Hematopoietic multipotent progenitor cell (in vitro differentiated cells): ENCODE data around the genes PTHLH, TSPAN11 and DDX11.

GRCh38 chr12:27970696-27971871, 1.4 kb downstream of the PTHLH start:
- CAGE, long polyA plus RNA: no peak

GRCh38 chr12:27972559-27973213, at the start of gene PTHLH:
TSS of gene PTHLH (minus strand) at chr12:27972733.
- CAGE, long polyA plus RNA: no peak

DNA sequence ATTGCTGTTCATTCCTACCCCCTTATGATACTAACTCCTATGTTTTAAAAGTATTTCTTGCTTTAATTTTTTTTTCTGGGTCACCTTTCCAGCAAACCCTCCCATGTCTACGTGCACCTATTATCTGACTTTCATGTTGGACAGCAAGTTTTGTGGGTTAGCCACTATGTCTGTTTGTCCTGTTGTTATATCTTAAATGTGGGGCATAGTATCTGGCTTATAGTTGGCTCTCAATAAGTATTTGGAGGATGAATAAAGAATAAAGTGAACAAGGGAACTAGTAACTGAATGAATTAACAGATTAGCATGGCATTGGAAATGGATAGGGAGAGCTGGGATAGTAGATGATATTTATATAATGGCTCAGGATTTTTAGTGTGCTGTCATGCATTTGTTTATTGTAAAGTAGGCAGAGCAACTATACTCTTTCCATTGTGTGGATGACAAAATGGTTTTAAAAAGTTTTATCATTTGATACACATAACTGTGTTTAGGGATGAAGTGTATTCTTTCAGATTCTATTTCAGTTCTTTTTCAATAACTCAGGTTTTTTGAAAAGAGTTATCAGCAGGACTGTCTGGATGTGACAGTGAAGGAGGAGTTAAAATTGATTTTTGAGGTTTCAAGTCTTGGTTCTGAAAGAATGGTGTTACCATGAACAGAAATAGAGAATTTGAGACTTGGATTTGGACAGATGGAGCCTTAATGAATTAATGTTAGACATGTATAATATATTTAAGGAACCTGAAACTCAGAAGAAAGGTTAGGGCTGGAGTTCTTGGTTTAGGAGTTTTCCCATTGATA, 70.5 kb downstream of the CCDC91 start:
- CAGE, long polyA plus RNA: no peak

- CAGE, long polyA plus RNA: no peak
Measured at GRCh38 chr12:28391122-28391670, 200.9 kb downstream of the CCDC91 start.

GRCh38 chr12:28450082-28450638, 259.9 kb downstream of the CCDC91 start:
- CAGE, long polyA plus RNA: no peak

- CAGE, long polyA plus RNA: no peak
Measured at GRCh38 chr12:28543322-28543830, 353.1 kb downstream of the CCDC91 start.

GRCh38 chr12:29209406-29209821, 60.3 kb downstream of the FAR2 start:
- CAGE, long polyA plus RNA: no peak

- CAGE, long polyA plus RNA: no peak
Measured at GRCh38 chr12:29230175-29230781, 81.2 kb downstream of the FAR2 start.

DNA sequence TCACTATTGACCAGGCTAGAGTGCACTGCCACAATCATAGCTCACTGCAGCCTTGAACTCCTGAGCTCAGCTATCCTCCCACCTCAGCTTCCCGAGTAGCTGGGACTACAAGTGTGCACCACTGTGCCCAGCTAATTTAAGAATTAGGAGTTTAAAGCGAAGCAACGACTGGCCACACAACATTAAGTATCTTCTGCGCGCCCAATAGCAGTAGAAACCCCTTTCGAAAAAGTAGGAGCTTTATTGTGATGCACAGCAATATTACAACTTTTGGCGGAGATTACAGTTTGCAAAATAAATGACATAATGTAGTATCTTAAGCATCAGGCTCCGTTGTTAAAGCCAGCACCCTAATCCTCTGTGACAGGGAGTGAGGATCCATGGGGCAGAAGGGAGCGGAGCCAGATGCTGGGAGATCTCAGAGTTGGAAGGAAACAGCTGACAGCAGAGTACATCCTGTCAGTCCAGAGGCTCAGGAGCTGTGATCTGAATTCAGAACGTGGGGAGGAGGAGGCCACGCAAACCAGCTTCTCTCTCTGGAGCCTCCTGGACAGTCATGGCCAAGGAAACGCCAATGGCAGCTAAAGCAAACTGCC, 55.8 kb downstream of the TMTC1 start:
- CAGE, long polyA plus RNA: no peak

DNA sequence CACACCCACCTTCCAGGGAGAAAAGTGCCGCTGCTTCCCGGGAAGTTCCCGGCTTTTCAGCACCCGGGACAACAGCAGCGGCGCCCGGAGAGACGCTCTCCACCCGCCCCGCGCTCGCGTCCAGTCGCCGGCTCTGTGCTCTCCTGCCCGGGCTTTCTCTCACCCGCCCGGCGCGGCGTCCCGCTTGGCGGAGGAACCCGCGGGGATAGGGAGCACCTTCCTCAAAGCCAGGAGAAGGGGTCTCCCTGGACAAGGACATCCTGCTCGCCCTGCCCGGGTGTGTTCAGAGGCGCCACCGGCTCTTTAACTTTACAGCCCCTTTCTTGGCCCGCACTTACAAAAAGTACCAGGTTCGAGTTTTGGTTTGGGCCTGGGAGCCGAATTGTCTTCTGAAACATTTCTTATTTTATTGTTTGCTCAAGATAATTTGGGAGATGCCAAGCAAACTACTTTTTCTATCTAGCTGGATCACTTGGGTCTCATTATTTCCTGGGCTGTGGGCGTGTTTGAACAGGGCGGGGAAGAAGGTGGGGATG, 625 bp upstream of the TMTC1 start:
- CAGE, long polyA plus RNA: no peak

DNA sequence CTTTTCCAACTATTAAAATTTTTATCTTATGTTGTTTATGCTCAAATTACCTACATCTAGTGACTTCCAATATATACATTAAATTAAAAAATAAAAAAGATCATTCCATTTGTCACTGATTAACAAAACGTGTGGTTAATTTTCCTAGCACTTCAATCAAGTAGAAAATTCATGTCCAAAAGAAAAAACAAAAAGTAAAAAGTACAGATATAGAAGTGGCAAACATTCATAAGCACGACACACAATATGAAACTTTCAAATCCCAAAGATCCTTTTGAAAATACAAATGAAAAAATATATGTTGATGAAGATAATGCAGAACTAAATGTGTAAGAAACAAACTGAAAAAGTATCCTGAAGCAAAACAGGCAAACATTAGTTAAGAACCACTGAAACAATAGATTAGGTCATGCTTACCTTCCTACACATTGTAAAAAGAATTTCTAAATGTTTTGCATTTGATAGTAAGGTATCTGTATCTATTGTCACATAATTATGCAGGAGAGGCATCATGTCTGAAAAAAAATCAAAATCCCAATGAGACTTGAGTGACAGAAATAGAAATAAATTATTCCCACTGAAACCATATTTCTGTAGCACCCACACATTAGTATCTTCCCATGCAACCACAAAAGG, 43.8 kb downstream of the IPO8 start:
- CAGE, long polyA plus RNA: no peak

GRCh38 chr12:30795528-30795819, 40.7 kb upstream of the CAPRIN2 start:
- CAGE, long polyA plus RNA: no peak

DNA sequence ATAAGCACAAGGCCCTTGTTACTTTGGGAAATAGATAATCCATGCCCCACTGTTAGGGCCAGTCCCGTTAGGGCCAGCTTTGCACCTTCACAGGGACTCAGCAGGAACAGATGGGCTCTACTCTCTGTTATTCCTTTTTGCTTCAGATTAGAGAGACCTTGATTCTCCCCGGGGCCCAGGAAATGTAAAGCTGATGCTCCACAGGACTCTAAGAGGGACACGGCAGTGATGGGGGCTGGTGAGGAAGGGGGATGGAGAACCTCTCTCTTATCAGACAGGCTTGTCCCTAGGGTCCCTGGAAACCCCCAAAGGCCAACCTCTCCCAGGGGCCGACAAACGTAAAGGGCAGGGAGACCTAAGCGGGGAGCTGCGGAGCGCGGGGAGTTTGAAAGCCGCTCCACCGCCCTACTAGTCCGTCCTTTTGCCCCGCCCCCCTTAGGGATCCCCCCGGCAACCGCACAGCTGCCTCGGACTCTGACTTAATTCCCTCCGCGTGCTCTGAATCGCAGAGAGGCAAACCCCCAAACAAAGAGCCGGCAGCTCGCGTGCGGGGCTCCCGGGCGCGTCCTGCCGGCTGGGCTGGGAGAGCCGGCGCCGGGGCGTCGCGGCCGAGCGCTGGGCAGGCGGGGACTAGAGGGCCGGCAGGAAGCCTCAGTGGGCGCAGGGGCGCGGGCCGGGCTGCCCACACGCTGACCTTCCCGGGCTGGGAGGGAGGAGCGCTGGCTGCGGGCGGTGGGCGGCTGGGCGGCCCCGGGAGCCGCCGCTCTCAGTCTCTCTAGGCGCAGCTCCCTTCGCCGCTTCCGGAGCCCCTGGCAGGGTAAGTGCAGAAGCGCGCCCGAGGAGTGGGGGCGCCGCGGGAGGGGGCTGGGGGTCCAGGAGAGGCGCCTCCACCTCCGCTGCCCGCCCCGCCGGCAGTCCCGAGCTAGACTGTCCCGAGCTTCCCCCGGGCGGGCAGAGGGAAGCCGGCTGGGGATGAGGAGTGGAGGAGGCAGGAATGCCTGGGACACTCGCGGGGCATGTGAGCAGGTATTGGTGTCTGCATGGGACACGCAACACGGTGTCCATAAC, at the start of gene TSPAN11:
Gene TSPAN11 (plus strand): TSS at position 769 of the 1,068 bp plus-strand sequence.
- CAGE, long polyA plus RNA: no peak

GRCh38 chr12:31073448-31074610, at the start of gene DDX11:
TSS of gene DDX11 (plus strand) at chr12:31073860.
- CAGE, long polyA plus RNA: start-site peak on the plus strand at chr12:31073852-31073895, 1,329 reads

DNA sequence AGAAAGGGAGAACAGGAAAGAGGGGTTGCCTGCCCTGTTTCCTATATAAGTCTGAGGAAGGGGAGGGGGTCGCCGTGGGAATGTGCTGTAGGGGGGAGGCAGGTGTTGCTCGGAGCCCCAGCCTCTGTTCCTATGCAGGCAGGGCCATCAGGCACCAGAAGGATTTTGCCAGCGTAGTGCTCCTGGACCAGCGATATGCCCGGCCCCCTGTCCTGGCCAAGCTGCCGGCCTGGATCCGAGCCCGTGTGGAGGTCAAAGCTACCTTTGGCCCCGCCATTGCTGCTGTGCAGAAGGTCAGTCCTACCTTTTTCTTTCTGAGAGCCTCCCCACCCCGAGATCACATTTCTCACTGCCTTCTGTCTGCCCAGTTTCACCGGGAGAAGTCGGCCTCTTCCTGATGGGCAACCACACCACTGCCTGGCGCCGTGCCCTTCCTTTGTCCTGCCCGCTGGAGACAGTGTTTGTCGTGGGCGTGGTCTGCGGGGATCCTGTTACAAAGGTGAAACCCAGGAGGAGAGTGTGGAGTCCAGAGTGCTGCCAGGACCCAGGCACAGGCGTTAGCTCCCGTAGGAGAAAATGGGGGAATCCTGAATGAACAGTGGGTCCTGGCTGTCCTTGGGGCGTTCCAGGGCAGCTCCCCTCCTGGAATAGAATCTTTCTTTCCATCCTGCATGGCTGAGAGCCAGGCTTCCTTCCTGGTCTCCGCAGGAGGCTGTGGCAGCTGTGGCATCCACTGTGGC, 29.9 kb downstream of the DDX11 start:
- CAGE, long polyA plus RNA: no peak

- CAGE, long polyA plus RNA: no peak
Measured at GRCh38 chr12:31116790-31118068, 43.6 kb downstream of the DDX11 start.

- CAGE, long polyA plus RNA: no peak
Measured at GRCh38 chr12:31355410-31355774, 29.4 kb upstream of the SINHCAF start.

DNA sequence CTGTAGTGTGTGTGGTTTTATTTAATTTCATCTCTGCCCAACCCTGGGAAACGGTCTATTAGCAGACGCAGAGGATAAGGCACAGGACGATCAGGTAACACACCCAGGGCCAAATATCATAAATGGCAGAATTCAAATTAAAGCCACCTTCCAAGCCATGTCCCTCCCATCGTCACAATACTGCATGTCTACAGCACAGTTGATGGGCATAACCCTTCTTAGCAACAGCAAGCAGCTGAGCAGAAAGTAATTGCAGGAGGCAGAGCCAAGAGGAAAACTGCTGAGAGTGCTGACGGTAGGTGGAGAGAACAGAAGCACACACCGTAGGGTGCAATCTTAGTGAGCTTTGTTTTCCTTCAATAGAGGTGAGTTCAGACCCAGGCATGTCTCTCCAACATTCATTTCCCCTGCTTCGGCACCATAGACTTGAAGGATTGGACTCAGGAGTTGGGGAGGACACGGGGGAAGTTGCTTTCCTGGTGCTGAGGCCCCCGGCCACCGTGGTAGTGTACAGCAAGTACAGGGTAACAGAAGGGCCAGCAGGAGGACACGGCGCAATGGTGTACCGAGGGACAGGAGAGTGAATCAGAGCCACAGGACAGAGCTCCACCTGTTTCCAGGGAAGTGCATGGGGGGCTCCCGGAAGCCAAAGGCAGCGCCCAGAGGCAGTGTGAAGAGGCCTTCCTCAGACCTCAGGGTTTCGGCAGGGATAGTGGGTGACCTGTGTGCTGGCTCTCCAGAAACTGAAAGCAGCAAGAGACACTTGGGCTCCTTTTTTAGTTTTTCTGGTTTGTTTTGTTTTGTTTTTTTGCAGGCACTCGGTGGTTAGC, 36.2 kb upstream of the SINHCAF start:
- CAGE, long polyA plus RNA: no peak

DNA sequence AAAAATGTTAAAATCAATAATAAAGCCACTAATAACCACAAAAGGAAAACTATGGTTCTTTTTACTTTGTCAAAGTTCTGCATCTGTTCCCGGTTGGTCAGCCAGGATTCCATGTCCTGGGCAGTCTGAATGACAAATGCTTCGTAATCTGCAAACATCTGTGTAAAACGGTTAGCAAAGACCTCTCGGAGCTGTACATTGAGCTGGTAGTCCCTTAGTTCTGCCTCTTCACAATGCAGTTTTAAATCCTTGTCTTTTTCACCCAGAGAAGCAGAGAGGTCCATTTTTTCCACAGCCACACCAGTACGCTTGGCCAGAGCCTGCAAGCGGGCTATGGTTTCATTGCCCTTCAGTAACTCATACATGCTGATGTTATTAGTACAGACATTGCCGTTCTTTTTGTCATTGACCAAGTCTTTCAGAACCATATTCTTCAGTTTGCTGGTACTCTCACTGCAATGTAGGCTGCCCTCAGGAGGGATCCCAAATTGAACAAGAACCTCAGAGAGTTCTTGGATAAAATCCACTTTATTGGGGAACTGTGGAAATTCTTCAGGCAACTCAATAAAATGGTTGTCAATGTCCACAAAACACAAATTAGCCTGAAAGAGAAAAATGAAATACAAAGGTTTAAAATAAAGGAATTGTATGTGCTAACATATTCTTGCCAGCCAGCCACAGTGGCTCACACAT, 126.1 kb upstream of the SINHCAF start:
- CAGE, long polyA plus RNA: no peak

DNA sequence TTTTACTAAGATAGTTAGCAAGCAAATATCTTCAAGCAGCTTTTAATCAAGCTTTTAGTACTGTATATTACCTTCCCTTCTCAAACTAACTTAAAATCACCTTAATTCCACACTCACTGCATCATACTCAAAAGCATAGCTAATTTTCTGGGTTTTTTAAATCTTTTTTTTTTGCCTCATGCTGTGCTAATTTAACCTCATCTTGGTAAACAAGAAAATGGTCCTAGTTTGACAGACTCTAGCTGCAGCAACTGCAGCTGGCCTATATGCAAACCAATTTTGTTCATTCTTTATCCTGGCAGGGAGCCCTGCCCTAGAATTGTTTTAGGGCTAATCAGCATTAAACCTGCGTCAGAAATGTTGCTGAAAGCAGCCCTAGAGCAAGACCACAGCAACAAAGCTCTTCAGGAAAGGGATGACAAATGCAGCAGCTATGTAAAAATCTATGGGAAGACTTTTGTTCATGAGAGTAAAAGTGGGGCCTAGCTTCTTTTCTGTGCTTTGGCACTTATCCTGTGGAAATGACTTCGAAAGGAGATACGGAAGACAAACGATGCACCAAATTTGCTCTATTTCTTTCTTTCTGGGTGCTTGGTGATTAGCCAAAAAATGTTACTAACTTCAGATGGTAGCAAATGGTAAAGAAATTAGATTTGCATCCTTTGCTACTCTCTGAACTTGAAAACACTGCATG, 72.2 kb downstream of the DENND5B start:
- CAGE, long polyA plus RNA: no peak